Breast (tissue), 4 donors: ENCODE data around the gene GRPEL1.

- PRO-cap, 3 experiments, result no peak in any of the 3 experiments
- RRBS, result 29% methylated on average over 1 of the region's 13 CpGs
Observed at GRCh38 chr4:6777695-6778296, 4.7 kb upstream of the KIAA0232 start.

GRCh38 chr4:6841921-6842360, 59.4 kb downstream of the KIAA0232 start:
- PRO-cap, 3 experiments, result no peak in any of the 3 experiments
- RRBS, result no CpG with 5 or more reads among the region's 5 CpGs

DNA sequence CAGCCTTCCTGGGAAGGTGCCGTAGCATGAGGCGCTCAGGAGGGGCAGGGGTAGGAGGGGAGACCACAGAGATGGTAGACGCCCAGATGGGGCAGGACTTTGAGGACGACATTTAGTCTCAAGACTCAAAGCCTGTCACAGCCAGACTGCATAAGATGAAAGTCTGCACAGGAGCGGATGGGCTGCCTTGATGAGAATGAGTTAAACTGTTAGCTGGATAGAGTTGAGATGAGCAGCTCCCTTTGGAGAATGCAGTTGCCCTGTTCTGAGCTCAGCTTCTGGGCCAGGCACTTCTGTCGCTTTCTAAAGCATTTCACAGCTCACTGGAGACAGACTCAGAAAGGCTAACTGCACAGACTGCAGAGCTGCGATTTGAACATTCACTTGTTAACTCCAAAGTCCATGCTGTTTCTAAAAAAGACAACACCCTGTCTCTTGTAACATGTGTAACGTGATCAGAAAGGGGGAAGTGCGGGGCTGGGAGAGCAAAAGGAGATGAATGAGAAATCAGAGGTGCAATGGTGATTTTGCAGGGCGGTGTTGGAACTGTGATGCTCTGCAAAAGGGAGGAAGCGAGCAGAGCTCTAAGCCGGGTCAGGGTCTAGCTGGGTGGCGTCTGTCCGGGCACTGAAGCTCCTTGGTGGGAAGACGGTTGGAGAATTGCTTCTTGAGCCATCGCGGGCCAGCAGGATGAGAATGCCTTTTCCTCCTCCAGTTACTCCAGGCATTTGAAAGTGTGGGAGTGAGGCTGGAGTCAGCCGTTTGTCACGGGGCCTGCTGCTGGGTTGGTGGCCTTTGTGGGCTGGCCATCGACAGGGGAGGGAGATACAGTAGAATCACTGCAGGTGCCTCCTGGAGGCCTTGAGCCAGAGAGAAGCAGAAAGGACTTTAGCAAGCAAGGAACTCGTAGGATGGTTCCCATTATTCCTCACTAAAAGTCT, 20.2 kb downstream of the TBC1D14 start:
- PRO-cap, 3 experiments, result no peak in any of the 3 experiments
- RRBS, result no CpG with 5 or more reads among the region's 21 CpGs

DNA sequence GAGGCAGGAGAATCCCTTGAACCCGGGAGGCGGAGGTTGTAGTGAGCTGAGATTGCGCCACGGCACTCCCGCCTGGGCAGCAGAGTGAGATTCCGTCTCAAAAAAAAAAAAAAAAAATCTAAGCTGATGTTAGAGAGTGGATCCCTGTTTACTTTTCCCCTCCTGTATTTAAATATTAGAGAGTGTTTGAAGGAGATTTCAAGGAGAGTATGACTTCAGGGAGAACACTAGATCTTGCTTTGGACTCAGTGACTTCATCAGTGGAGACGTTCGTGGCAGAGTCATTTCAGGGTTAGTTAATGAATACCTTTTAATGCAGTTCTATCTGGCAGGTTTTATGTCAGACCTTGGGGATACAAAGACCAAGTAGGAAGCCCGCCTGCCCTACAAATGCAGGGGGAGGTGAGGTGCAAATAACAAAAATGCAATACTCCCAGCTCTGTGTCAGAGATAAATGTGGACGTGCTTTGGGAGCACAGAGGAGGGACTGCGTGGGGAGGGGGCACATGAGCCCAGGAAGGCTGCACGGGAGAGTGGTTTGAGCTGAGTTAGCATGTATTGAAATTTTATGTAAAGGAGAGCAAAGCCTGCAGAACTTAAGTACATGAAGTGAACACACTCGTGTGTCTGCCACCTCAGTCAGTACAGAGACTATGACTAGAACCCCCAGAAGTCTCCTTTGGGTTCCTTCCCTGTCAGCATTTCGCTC, 38.1 kb downstream of the TBC1D14 start:
- PRO-cap, 3 experiments, result no peak in any of the 3 experiments
- RRBS, result no CpG with 5 or more reads among the region's 14 CpGs

GRCh38 chr4:6986655-6987400, 56.0 kb downstream of the CCDC96 start:
- PRO-cap, 3 experiments, result peak in 3 of 3 experiments; most common plus-strand start chr4:6987214 (in 2); most common minus-strand start chr4:6987036 (in 2)
- RRBS, result under 1% methylated on average over 25 of the region's 77 CpGs

DNA sequence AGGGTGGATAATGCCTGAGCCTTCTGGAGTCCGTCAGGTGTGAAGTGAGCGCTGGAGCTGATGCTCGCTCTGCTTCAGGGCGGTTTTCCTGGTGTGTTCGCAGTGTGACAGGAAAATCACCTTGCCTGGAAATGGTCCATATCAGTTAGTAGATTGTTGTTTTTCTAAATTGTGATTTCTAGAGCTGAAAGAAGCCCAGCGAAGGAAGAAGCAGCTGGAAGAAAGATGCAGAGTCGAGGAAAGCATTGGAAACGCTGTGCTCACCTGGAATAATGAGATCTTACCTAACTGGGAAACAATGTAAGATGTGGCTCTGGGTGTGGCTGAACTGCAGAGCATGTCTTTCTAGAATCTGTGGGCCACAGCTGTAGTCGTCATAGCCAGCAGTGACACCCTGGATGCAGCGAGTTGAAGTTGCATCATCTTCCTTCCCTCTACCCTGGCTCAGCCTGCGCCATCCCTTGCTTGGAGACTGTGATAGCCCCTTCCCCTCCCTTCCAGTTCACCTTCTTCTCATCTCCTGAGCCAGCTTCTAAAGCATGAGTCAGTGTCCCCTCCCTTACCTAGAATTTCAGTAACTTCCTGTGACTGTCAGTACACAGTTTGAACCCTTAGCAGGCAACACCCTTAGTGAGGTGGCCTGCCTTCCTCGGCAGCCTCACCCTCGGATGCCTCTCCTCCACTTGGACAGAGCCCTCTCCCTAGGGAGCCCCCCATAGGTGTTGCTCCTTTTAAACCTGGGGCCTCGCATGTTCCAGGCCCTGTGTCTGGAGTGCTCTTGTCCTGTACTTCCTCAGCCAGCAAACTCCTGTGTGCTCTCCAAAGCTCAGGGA, 43.7 kb downstream of the CCDC96 start:
- PRO-cap, 3 experiments, result no peak in any of the 3 experiments
- RRBS, result no CpG with 5 or more reads among the region's 14 CpGs

- PRO-cap, 3 experiments, result no peak in any of the 3 experiments
- RRBS, result 99% methylated on average over 6 of the region's 25 CpGs
Observed at GRCh38 chr4:7030348-7031164, 12.2 kb downstream of the CCDC96 start.

- PRO-cap, 3 experiments, result peak in 3 of 3 experiments; most common plus-strand start chr4:7044059 (in 1); most common minus-strand start chr4:7043969 (in 3)
- RRBS, result 1% methylated on average over 6 of the region's 35 CpGs
Observed at GRCh38 chr4:7043887-7044314, 729 bp downstream of the TADA2B start.

DNA sequence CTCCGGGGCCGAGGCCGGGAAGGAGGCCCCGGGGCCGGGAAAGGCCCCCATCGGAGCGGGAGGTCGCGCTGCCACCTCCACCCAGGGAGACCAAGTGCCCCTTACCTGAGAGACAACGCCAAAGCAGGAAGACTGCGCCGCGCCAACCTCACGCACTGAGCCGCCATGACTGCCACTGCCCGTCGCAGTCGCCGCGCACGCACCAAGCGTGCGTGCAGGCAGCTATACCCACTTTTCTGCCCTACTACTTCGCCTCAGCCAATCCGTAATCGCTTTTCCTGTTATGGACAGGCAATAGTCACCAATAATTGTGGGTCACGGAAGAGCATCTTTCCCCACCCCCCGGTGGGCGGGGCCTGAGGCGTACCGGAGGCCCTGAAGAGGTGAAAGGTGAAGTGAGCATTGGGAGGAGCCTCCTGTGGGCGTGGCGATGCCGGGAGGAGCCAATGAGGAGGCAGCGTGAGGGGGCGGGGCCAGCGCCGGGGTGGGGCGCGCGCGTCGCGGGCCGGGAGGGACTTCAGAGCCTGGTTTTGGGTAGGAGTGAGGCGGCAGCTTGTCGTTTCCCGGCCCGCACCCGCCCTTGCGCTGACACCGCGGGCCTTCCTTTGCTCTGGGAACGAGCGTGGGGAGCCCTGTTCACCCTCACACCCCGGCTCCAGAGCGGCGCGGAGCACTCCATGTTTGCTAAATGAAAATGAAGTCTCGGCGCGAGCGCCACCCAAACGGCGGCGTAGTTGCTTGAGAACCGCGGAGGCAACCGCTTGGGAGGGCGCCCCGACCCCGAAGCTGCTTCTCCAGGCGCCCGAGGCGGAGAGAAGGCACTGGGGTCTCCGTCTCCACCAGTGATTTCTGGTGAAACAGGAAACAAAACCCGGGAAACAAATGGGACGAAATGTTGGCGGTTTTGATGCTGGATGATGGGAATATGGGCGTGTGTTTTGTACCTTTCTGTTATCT, at the start of gene GRPEL1:
Gene GRPEL1, minus strand, starts transcription at position 199 of the 957 bp plus-strand sequence.
- PRO-cap, 3 experiments, result peak in 3 of 3 experiments; most common plus-strand start position 527 of the sequence (in 3); most common minus-strand start position 211 of the sequence (in 3)
- RRBS, result 2% methylated on average over 17 of the region's 80 CpGs

DNA sequence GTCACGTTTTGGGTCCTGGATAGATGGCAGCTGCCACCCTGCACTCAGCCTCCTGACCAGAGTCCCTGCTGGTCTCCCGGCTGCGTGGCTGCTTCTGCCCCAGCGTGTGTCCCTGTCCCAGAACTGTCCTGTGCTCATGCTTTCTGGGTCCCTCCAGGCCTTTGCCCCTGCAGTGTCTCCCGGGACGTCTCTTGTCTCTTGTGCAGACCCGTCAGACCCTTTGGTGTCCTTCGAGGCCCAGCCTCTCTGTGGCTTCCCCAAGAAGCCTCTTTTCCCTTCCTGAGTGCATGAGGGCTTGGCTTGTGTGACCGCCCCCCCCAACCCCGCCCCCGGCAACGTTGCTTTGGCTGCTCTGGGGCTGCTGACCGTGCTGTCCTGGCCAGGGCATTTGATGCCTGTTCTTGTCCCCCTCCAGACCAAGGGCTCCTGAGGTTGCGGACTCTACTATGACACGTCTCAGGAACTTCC, 107.2 kb downstream of the PSAPL1 start:
- PRO-cap, 3 experiments, result no peak in any of the 3 experiments
- RRBS, result 72% methylated on average over 4 of the region's 15 CpGs

DNA sequence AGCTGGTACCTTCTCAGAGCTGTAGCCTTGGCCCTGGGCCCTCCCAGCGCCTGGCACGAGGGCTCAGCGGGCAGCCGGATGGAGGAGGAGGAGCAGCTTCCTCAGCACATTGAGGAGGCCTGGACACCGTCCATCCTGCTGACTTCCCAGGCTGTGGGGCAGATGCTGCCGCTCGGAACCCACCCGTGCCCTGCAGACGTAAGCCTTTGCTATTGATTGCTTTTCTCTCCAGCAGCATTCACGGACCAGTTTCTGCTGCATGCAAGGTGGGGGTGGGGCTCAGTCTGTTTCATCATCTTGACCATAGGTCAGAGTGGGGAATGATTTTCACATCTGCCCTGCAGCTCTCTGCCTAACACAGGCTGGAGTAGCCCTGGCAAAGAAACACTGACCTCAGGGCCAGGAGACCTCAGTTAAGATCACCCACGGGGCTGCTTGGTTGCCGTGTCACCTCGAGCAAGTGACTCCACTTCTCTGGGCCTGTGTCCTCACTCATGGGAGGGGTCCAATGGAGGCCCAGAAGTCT, 80.8 kb upstream of the PSAPL1 start:
- PRO-cap, 3 experiments, result no peak in any of the 3 experiments
- RRBS, result no CpG with 5 or more reads among the region's 13 CpGs

- PRO-cap, 3 experiments, result no peak in any of the 3 experiments
- RRBS, result no CpG with 5 or more reads among the region's 11 CpGs
Observed at GRCh38 chr4:7876353-7876707, 63.3 kb downstream of the AFAP1 start.

- PRO-cap, 3 experiments, result no peak in any of the 3 experiments
- RRBS, result no CpG with 5 or more reads among the region's 6 CpGs
Observed at GRCh38 chr4:7904807-7905231, 34.8 kb downstream of the AFAP1 start.

DNA sequence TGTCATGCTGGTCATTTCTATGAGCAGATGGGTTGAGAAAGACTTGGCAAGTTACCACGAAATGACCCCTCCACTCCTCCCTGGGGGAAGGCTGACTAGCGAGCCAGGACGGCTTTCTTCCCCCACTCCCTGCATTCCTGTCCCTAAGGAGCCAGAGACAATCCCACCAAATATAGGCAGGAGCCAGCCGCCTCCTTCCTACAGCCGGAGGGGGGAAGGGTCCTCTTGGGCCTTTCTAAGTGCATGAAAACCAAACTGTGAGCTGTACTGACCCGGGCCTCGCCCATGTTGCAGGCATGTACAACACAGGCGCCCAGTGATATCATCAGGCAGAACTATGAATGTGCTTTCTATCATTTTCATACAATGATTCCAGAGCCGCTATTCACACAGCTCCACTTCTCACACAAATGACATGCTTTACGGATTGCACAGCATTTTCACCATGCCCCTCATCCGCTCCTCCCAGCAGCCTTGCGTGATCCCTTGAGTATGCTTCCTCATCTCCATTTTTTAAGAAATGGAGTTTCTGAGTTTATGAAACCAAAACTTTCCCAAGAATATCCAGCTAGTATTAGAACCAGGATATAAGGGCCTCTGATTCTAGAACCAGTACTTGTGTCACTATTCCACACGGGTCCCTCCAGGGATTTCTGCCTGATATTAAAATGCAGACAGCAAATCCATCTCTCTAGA, 28.4 kb downstream of the AFAP1 start:
- PRO-cap, 3 experiments, result no peak in any of the 3 experiments
- RRBS, result 11% methylated on average over 2 of the region's 13 CpGs

DNA sequence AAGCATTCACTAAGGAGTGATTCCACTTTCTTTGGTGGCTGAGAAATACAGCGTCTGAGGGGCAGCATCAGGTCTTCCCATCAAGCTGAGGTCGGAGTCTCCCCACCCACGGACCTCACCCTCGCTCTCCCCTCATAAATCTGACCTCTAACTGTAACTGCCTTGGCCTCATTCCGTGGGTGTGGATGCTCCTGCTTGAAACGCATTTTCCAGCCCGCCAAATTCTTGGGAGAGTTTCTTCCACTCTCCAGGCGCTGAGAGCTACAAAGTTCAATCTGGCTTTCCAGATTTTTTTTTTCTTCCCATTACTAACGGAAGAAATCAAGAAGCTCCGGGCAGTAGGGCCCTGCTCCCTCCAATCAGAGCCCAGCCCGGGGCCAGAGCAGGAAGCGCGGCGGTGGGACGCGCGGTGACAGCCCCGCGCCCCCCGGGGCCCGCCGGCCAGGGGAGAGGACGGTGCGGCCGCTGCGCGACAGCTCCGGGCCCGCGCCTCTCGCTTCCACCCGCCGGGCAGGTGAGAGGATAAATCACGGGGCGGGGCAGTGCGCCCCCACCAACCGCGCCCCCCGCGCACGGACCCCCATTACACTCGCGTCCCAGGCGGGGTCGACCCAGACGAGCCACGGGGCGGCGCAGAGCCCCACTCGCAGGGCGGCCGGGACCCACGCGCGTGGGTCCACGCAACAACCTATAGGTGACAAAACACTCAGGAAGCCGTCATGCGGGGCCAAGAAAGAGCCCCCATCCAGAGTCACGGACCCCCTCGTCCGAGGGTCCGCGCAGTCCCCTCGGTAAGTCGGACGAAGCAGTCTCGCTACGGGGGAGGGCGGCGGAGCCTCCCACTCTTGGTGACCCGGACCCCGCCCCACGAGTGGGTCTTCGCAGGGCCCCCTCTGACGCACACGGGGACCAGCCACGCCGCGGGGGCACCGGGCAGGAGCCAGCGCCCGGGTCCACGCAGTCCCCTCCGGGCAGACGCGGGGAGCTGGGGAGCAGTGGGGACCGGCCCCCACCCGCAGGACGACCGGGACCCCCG, 896 bp downstream of the AFAP1 start:
- PRO-cap, 3 experiments, result peak in 3 of 3 experiments; most common plus-strand start position 430 of the sequence (in 2); most common minus-strand start position 221 of the sequence (in 1)
- RRBS, result 3% methylated on average over 33 of the region's 91 CpGs

DNA sequence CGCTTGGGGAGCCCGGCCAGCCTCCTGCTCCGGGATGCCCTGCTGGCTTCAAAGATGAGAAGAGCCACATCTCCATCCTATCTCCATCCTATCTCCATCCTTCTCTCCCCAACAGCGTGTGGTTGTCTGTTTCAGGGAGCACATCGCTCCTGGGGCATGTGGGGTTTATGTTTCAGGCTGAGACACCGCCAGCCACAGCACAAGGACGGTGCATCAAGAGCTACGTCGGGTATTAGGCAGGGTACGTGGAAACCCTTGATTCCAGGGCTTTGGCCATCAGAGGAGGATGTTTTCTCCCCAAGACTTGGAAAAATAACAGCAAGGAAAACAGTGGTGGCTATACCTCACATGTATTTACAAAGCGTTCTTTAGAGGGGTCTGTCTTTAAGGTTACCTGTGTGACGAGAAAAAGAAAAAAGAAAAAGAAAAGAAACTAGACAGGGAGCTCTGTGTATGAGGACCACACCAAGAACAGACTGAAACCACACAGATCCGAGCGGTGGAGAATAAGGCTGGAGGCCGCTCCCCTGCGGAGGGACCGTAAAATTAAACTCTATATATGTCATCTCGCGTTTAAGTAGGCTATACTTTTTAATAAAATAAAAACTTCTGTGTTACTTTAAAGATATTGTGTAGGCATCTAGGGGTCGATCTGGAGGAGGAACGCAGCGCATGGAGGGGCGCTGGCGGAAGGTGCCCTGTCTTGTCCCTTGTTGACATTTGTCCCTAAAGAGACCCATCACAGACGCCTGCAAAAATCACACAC, 26.2 kb upstream of the AFAP1 start:
- PRO-cap, 3 experiments, result no peak in any of the 3 experiments
- RRBS, result 25% methylated on average over 2 of the region's 25 CpGs

DNA sequence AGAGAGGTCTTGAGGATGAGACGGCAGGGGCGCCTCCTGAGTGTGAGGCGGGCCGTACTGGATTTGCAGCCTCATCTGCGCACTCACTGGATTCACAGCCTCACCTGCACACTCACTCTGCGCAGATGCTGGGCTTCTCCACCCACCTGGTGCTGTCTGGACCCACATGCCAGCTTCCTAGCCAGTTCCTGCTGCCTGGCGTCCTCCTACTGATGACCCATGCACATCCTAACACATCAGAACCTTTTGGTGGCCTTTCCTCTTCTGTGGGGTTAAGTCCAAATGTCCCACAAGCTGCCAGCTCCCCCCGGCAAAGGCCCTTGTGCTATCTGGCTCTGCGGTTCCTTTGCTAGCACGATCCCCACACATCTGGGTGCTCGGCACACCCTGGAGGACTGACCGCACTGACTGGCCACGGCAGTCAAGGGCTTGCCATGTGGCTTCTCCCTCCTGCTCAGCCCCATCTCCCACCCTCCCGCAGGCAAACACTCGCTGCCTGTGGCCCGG, 39.3 kb upstream of the AFAP1 start:
- PRO-cap, 3 experiments, result no peak in any of the 3 experiments
- RRBS, result no CpG with 5 or more reads among the region's 16 CpGs

- PRO-cap, 3 experiments, result no peak in any of the 3 experiments
- RRBS, result 9% methylated on average over 8 of the region's 22 CpGs
Observed at GRCh38 chr4:8050354-8051103, 108.1 kb downstream of the ABLIM2 start.

DNA sequence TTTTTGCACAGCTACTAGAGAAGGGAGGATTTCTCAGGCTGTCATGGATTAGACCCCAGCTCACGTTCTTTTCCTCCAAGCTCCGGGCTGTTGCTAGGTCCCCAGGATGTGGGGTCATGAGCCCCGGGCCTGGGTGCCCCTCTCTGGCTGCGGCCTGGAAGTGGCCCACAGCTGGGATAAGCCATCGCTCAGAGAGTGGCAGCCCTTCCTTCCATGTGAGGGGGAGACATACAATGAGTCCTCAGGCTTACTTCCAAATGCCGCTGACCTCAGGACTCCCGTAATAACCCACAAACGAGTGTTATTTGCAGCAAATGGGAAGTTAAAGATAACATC, 79.7 kb downstream of the ABLIM2 start:
- PRO-cap, 3 experiments, result no peak in any of the 3 experiments
- RRBS, result no CpG with 5 or more reads among the region's 8 CpGs

DNA sequence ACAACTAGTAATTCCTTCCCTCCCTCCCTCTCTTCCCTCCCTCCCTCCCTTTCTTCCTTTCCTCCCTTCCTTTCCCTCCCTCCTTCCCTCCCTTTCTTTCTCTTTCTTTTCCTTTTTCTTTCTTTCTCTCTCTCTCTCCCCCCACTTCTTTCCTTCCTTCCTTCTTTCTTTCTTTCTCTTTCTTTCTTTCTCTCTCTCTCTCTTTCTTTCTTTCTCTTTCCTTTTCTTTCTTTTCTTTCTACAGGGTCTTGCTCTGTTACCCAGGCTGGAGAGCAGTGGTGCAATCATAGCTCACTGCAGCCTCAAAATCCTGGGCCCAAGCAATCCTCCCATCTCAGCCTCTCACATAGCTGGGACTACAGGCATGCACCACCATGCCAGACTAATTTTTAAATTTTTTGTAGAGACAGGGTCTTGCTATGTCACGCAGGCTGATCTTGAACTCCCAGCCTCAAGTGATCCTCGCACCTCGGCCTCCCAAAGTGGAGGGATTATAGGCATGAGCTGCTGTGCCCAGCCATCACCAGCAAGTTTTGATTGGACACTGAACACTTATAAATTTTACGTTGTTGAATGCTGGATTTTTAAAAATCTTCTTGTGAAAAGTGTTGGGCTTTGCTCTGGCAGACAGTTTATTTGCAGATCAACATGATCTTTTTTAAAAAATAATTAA, 63.6 kb downstream of the ABLIM2 start:
- PRO-cap, 3 experiments, result no peak in any of the 3 experiments
- RRBS, result no CpG with 5 or more reads among the region's 4 CpGs